Ishikawa (cell line): ENCODE results near the genes TMEM50B and GART.

- RRBS = no CpG with 5 or more reads among the region's 3 CpGs
Observed at GRCh38 chr21:31668940-31669986, 9.8 kb downstream of the SOD1 start.

DNA sequence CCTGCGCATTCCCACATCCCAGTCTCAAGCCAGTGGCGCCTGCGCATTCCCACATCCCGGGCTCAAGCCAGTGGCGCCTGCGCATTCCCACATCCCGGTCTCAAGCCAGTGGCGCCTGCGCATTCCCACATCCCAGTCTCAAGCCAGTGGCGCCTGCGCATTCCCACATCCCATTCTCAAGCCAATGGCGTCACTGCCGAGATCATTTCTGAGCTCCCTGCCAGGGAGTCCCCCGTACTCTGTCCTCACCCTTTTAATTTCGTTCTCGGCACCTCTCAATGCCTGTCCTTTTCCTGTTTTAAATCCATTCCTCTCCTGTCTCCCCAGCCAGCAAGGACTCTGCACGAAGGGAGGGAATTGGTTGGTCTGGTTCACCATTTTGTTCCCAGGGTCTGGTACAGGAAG is 74.4 kb downstream of the HUNK start:
- RRBS = no CpG with 5 or more reads among the region's 17 CpGs

DNA sequence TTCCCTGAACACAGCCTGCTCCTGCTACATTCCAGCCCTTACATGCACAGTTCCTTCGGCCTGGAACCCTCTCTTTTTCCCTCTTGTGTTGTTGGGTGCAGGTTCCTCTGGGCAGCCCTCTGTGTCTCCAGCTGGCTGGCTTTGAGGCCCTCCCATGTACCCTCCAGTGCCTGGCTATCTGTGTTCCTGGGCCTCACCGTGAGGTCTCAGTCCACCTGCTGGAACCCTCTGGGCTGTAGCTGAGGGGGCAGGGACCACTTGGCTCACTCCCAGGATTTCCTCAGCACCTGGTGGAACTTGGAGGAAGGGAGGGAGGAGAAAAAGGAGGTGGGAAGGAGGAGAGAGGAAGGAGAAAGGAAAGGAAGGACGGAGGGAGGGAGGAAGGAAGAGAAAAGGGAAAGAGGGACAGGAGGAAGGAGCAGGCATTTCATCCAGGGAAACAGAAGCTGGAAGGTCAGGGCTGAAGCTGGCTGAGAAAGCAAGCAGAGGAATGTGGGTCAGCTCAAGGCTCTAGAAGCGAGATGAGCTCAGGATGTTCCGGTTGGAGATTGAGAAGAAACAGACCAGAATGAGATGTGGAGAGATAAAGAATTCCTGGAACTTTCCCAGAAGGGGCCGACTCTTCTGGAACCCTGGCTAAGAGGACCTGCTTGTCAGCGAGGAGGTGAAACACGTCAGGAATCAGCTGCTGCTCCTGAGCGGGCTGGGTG is 75.6 kb downstream of the HUNK start:
- RRBS = no CpG with 5 or more reads among the region's 9 CpGs

DNA sequence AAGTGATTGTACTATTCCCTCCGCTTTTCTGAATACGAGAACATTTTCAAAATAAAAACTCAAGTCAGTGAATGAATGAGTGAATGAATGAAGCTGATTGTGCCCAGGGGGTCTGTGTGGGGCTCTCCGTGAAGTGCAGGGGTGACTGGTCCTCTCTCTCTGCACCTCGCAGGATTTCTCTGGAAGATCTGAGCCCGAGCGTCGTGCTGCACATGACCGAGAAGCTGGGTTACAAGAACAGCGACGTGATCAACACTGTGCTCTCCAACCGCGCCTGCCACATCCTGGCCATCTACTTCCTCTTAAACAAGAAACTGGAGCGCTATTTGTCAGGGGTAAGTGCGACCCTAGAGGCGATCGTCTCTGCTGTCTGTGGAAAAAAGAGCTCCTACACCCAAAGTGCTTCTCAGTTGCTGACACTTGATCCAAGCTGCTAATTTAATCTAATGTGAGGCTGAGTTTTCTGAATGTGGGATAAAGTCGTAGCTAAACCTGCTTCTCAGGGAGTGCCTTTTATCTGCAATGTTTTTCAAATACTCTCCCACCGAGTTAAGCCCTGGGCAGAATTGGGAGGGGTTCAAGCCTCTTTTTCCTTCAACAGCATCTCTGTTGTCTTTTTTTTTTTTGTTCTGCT is 101.7 kb downstream of the HUNK start:
- RRBS = no CpG with 5 or more reads among the region's 18 CpGs

DNA sequence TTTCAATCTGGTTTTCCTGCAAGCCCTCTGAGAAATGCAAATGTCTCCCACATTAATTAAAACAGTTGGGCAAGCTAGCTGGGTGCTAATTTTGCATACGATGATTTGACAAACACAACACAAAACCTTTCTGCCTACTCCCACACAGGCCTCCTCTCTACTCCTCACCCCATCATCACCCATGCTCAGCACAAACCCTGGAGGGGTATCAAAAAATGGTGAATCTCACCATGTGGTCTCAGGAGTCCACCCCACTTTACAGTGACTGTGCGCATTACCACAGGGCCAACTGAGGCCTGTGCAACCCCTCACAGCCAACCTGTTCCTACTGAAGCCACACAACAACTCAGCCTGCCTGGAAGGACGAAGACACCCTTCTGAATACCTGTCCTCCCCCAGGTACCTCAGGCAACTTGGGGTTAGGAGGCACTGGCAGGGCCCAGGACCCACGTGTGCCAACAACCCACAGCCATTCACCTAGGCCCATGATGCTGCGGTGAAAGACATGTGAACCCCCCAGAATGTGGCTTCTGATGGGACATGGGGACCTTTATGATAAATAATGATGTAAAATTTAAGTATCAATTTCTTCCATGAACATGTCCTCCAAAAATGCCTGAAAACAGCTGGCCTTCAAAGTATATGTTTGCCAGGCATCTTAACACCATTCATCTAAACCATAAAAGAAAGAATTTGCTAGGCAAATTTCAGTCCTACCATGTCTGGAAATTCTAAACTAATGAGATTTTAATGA is 27.1 kb downstream of the URB1 start:
- RRBS = no CpG with 5 or more reads among the region's 5 CpGs

GRCh38 chr21:32371717-32372398 is 21.0 kb downstream of the URB1 start:
- RRBS = no CpG with 5 or more reads among the region's 8 CpGs

DNA sequence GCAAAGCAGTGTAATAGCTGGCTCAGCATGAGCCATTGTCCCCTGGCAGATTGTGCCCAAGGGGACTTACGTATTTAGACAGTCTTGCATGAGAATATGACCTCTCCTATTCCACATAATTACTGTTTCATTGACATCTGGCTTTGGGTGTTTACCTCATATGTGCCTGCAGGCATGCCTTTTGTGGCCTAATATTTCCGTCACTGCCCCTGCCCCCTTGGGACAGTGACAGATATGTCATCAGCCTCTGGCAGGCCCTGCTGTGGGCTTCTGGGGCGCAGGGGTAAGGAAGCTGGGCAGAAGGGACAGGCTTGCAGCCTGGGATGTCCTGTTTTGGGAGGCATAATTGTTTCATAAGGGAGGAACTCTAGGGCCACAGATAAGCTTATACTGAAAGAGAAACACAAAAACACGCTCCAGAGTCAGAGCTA is 77.2 kb downstream of the TCP10L start:
- RRBS = no CpG with 5 or more reads among the region's 4 CpGs

DNA sequence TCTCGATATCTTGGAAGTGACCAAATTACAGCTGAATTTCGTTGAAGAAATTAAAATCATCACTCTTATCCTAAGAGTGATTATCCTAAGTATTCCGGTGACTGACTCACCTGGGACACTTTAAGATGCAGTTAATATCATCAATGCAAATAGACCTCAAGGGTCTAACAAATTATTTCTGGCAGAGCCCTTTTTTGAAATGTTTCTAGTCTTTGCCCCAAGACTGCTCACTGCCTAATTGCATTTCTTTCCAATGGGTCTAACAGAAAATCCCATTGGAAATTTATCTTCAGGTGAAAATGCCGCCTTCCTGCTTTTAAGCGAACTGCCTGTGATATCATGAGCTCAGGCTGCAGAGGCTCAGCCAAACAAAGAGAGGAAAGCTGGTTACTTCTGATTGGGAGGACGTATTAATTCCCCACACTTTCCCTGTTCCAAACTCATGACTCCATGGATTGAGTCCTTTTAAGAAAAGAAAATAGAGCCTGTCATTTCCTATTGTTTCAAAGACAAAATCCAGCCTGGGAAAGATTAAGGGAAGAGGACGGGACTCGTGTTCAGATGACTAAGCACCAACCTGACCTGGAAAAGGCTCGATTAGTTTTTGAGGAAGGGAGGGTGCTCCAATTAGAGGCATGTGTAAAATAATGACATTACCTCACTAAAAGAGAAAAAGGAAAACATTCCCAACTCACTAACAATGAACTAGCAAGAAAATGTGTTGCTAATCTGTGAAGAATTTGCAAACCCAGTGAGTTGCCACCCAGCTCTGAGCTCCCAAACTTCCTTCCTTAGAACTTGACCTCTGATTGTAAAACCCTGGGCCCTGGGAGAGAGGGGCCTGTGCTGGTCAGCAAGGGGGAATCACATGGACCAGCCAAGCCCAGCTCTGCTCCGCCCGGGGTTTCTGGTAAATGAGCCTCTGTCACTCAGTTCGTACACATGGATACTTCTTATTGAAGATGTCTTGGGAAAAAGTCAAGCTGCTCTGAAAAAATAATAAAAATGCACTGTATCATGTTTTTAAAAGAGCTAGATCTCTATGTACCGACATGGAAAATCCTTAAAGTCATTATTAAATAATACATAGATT is 61.2 kb downstream of the TCP10L start:
- RRBS = 91% methylated on average over 1 of the region's 13 CpGs

DNA sequence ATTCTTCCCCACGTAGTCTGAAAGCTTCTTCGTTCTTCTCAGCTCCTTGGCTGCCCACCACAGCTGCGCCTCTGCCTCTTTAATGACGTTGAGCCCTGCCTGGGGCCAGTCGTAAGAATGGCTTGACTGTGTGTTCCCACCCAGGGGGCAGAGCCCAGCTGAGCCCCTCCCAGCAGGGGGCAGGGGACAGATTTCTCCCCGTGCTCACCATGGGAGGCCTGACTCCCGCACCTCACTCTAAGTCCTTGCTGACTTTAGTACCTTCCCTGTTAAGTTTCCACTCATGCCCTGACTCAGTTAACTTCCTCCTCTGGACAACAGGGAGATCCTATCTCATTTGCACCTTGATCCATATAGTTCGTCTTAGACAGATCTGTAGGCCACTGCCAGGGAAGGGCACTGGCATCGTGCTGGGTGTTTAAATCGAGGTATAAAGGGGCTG is 9.0 kb downstream of the CFAP298 start:
- RRBS = no CpG with 5 or more reads among the region's 10 CpGs

GRCh38 chr21:32706386-32706725 is 21.5 kb downstream of the SYNJ1 start:
- RRBS = no CpG with 5 or more reads among the region's 1 CpG

DNA sequence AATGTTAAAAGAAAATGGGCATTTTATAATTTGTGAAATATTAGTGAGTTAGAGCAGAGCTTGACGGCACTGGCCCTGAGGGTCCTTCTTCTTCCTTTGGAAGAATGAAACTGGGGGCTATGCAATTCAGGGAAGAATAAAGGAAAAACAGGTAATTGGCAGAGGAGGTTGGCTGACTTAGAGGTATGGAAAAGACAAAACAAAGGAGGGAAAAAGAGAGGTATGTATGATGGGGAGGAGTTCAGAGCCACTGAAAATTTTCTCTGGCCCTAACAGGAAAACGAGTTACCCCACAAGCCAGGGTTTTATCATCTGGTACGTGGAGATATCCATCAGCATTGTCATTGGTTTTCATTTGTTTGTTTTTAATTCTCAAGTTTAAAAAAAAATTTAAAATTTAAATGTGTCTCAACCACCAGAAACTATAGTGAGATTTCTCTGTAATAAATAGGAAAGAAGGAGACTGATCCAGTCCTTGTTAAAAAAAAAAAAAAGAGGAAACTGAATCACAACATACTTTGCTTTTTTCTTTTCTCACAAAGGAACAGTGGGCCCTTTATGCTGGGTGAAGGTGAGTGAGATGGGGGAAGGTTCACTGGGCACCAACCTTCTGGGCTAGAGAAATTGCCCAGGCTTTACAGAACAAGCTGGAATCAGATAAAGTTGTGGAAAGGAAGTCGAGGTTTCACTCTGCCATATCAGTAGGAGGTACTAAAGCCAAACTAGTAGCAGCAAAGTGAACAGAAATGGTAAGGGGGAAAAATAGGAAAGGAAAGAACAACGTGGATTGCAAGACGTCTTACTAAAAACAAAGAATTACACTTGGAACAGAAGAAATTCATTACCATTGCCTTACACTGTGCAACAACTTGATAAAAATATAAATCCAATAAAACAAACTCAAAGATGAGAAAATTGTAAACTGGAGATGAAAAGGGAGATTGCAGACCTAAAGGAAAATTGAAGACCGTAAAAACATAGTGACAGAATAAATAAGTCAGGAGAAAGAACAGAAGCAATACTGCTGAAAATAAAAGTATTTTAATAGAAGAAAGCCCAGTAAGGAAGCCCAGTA is 2.8 kb downstream of the IFNAR2 start:
- RRBS = no CpG with 5 or more reads among the region's 7 CpGs

DNA sequence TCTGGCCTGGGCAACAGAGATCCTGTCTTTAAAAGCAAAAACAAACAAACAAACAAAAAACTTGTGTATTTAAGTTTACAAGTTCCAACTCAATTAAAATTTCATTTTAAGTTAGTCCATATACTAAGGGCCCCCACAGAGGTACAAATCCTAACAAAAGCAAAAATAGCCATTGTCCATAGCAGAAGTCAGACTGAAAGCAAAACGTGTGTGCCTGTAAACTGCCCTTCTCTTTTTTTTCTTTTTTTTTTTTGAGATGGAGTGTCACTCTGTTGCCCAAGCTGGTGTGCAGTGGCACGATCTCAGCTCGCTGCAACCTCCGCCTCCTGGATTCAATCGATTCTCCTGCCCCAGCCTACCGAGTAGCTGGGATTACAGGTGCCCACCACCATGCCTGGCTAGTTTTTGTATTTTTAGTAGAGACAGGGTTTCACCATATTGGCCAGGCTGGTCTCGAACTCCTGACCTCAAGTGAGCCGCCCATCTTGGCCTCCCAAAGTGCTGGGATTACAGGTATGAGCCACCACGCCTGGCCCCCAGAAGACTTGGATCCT is 11.5 kb upstream of the IFNGR2 start:
- RRBS = no CpG with 5 or more reads among the region's 9 CpGs

DNA sequence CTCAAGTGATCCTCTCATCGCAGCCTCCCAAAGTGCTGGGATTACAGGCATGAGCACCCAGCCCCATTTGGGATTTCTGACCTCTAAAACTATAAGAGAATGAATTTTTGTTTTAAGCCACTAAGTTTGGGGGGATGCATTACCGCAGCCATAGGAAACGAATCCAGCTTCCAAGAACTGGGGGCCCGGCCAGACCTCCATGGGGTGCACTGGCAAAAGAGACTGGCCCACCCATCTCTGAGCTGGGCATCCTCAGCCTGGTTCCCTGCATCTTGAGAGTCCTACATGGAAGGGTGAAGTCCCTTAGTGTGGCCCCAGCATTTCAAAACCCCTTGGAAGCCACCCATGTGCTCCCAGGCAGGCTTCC is 9.2 kb upstream of the IFNGR2 start:
- RRBS = no CpG with 5 or more reads among the region's 4 CpGs

GRCh38 chr21:33402124-33403179 is 761 bp upstream of the IFNGR2 start:
- RRBS = 1% methylated on average over 3 of the region's 51 CpGs

DNA sequence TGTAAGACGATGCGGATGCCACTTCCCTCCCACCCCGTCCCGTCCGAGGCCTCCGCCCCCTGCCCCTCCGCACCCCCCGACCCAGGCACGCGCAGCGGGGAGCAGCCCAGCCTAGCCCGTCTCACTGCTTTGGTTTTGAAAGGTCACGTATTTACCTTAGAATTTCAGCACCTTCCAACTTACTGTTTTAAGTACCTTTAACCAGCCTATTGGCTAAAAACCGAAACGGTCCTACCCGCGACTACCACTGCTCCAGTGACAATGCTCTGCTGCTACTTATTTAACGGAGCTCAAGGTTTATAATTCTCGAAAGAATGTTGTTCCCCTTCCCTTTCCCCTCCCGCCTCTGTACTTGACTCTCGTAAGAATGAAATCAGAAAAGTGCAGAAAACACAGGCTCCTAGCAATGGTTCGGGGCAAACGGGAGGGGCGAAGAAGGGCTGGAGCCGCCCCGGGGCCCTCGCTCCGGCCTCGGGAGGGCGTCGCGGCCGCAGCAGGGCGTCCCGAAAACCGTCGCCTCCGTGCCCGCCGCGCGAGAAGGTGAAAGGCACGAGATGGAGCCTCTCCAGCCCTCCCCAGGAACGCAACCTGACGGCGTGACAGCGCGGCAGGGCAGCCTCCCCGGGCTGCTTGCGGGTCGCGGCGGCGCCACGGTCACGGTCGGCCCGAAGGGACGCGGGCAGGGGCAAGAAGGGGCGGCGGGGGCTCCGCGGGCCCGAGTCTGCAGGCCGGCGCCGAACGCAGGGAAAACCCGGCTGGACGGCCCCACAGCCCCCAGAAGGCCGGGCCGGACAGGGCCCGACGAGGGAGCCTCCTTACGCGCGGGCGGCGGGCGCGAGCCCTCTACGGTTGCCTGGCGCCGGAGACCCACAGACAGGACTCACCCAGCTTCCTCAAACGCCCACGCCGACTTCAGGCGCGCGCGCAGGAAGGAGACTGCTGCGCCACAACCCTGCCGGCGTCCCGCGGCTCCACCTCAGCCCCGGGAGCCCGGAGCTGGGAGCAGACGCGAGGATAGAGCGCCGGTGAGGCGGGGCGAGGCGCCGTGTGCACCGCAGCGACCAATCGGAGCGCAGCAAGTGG is at the start of gene TMEM50B:
Gene TMEM50B, minus strand, starts transcription at position 1,021 of the 1,083 bp plus-strand sequence.
- RRBS = 1% methylated on average over 38 of the region's 111 CpGs

GRCh38 chr21:33541954-33542981 is at the start of gene GART:
Gene GART, minus strand, starts transcription at chr21:33542117.
- RRBS = 2% methylated on average over 11 of the region's 78 CpGs

DNA sequence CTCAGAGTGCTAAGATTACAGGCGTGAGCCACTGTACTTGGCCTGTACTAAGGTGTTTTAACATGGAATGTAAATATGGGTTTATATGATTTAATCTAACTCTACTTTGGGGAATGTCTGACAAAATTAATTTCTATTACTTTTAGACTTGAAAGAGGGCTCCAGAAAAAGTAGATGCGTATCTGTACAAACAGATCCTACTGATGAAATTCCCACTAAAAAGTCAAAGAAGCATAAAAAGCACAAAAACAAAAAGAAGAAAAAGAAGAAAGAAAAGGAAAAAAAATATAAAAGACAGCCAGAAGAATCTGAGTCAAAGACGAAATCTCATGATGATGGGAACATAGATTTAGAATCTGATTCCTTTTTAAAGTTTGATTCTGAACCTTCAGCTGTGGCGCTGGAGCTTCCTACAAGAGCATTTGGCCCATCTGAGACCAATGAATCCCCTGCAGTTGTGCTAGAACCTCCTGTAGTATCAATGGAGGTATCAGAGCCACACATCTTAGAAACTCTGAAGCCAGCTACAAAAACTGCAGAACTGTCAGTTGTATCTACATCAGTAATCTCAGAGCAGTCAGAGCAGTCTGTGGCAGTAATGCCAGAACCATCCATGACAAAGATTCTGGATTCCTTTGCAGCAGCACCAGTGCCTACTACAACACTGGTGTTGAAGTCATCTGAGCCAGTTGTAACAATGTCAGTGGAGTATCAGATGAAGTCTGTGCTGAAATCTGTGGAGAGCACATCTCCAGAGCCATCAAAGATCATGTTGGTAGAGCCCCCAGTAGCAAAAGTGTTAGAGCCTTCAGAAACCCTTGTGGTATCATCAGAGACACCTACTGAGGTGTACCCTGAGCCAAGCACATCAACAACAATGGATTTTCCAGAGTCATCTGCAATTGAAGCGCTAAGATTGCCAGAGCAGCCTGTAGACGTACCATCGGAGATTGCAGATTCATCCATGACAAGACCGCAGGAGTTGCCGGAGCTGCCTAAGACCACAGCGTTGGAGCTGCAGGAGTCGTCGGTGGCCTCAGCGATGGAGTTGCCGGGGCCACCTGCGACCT is 6.8 kb downstream of the SON start:
- RRBS = 98% methylated on average over 6 of the region's 15 CpGs

DNA sequence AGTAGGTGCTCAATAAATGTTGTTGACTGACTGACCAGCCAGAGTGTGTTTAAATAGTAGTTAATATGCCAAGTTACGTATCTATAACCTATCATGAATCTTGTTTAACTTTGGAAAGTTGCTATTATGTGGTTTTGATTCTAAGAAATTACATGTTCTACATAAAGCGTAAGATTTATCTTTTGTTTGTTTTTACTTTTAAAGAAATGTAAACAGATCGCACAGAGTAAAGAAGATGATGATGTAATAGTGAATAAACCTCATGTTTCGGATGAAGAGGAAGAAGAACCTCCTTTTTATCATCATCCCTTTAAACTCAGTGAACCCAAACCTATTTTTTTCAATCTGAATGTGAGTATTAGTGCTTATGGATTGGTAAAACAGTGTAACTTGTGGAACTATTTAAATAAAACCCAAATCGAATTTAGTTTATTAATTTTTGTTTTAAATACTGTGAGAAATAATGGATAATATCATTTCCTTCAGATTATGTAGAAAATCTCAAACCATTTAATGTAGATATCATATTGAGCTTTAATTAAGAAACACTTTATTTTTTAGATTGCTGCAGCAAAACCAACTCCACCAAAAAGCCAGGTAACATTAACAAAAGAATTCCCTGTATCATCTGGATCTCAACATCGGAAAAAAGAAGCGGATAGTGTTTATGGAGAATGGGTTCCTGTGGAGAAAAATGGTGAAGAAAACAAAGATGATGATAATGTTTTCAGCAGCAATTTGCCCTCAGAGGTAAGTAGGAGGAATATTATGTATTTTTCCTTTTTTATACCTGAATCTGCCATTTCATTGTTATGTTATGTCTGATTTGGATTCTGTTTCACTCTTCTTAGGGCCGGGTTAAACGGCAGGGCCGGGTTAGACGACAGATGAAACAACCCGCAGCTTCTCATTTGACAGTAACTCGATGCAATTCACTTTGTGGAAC is 16.5 kb downstream of the SON start:
- RRBS = no CpG with 5 or more reads among the region's 13 CpGs

DNA sequence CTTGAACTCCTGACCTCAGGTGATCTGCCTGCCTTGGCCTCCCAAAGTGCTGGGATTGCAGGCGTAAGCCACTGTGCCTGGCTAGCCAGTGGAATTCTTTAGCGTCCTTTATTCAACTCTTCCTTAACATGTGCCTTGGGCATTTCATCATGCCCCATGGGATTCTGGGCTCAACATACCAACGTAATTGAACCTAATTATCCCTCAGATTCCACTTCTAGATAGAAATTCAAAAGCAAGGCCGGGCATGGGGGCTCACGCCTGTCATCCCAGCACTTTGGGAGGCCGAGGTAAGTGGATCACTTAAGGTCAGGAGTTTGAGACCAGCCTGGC is 15.4 kb downstream of the CRYZL1 start:
- RRBS = no CpG with 5 or more reads among the region's 6 CpGs

DNA sequence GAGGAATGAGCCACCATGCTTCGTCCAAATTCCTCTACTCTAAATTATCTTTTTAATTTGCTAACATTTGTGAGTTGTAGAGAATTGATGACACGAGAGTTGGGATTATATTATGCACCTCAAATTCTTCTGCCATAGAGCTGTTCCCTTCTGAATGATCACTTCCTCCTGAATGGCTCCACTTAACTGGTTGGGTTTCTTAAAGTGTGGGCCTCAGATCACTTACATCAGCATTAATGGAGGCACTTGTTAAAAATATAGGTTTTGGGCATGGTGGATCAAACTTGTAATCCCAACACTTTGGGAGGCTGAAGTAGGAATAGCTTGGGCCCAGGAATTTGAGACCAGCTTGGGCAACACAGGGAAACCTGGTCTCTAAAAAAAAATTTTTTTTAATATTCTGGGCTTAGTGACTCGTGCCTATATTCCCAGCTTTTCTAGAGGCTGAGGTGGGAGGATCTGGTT is 2.8 kb downstream of the ITSN1 start:
- RRBS = no CpG with 5 or more reads among the region's 3 CpGs